Panc1 (cell line): ENCODE results near the genes BRSK2, KRTAP5-1 and ASCL2.

GRCh38 chr11:1389817-1390370 lies at the start of gene BRSK2:
BRSK2 (plus strand) TSS chr11:1389934.
- RRBS, 2 experiments = 4 to 8% methylated on average over 28 of the region's 100 CpGs

DNA sequence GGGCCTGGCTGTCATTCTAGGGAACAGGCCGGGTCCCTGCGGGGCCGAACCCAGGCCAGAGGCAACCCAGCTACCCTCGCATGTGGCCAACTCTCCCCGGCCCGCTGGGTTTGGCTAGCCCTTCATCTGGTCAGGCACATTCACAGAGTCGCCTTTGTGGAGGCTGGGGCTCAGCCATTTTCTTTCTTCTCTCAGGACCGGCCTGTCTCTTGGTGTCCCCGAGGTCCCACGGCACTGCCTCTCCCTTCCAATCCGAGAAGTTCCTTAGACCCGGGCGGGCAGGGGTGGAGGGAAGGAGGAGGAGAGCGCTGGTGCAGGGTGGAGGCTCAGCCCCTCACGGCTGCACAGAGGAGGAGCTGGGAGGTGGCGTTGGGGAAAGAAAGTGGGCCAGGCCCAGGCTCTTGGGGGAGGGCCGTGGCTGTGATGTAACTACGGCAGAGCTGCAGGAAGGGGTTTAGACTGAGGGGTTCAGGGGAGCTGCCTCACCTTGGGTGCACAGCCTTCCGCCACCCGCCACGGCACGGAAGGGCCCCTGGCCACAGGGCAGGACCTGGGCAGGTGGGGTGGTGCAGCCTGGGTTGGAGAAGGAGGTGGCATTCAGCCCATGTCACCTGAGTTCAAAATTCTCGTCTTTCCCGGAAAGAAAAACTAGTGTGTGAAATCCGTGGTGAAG lies 1.5 kb downstream of the BRSK2 start:
- RRBS, 2 experiments = 19 to 31% methylated on average over 11 of the region's 25 CpGs

GRCh38 chr11:1471292-1471827 lies 15.2 kb downstream of the MOB2 start:
- RRBS, 2 experiments = no CpG with 5 or more reads among the region's 24 CpGs

GRCh38 chr11:1518902-1519720 lies 32.5 kb upstream of the MOB2 start:
- RRBS, 2 experiments = no CpG with 5 or more reads among the region's 19 CpGs

DNA sequence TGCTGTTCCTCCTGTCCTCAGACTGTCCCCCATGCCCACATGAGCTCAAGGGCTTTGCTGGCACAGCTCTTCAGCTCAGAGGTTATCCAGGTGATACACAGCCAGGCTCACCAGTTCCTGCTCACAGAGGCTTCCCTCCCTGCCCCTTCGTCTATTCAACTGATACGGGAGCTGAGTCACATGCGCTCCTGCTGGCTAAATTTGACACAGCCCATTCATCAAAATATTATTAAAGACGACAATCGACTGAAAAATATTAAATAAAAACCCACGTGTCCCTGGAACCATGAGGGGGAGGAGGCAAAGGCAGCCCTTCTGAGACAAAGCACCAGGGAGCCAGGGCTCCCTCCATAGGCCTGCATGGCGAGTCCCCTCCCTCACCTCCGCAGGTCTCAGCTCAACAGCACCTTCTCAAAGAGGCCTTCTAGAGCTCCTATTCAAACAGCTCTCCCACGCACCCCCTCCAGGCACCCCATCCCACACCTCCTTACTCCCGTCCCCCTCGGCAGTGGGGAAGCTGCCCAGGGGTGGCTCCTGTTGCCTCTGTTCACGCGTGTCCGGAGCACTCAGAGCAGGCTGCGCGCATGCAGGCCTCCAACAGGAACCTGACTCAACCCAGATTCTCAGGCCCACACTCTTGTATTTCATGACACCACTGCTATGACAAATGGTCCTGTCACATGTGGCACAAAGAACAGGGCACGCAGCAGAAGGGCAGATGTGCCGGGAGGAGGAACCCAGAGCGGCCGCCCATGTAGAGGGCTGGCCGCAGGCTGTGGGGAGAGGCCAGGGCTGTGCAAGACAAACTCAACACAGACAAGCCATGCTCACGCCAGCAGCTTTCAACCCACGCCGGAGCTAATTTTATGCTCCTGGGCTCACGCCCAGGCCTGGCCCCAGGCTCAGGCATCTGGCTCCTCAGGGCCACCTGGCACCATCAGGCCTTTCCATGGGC lies 40.3 kb downstream of the DUSP8 start:
- RRBS, 2 experiments = 100% methylated on average over 3 of the region's 25 CpGs; no CpG with 5 or more reads in 1 of the 2 experiments

GRCh38 chr11:1570082-1570543 lies 2.0 kb downstream of the DUSP8 start:
- RRBS, 2 experiments = 65 to 68% methylated on average over 4 to 6 of the region's 11 CpGs

GRCh38 chr11:1585262-1585532 lies at the start of gene KRTAP5-1:
KRTAP5-1 (minus strand) TSS chr11:1585283.
- RRBS, 2 experiments = no CpG with 5 or more reads among the region's 1 CpG

DNA sequence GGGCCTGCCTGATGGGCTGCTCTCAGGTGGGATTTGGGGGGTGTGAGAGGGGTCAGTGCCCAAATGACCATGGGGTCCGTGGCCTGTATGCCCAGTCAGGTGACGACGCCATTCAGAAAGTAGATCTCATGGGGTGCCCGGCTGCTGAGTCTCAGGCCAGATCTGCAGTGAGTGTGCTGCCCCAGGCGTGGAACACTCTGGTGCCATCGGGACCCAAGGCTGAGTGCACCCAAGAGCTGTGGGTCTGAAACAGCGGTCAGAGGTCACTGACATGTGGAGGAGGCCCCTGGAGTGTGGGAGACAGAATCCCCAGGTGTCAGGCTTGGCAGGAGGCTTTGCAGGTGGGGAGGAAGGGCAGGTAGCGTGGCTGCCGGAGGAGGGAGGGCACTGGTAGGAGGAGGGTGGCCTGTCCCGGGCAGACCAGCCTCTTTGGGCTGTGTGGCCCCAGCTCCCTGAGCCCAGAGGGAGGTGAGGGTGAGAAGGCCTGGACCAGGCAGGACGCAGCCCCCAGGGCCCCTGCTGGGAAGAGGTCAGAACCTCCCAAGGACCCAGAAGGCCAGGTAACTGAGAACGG lies 31.7 kb upstream of the KRTAP5-6 start:
- RRBS, 2 experiments = no CpG with 5 or more reads among the region's 12 CpGs

- RRBS, 2 experiments = no CpG with 5 or more reads among the region's 6 CpGs
These were observed 23.2 kb upstream of the KRTAP5-6 start for GRCh38 chr11:1673715-1674182.

DNA sequence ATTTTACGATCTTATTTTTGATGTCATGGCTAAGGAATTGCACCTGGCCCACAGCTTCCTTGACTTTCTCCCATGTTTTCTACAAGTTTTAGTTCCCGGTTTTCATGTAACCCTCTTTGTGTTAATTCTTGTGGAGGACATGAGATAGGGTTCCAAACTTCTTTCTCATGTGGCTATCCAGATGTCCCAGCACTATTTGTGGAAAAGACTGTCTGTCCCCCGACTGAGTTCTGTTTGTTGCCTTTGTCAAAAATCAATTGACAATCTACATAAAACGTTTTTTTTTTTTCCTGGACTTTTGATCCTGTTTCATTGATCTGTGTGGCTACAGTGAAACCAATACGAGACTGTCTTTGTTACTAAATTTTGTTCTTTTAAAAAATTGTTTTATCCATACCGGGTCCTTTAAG lies 21.1 kb upstream of the KRTAP5-6 start:
- RRBS, 2 experiments = no CpG with 5 or more reads among the region's 6 CpGs

GRCh38 chr11:1748941-1749598 lies 1.3 kb downstream of the IFITM10 start:
- RRBS, 2 experiments = 8 to 17% methylated on average over 18 of the region's 64 CpGs

DNA sequence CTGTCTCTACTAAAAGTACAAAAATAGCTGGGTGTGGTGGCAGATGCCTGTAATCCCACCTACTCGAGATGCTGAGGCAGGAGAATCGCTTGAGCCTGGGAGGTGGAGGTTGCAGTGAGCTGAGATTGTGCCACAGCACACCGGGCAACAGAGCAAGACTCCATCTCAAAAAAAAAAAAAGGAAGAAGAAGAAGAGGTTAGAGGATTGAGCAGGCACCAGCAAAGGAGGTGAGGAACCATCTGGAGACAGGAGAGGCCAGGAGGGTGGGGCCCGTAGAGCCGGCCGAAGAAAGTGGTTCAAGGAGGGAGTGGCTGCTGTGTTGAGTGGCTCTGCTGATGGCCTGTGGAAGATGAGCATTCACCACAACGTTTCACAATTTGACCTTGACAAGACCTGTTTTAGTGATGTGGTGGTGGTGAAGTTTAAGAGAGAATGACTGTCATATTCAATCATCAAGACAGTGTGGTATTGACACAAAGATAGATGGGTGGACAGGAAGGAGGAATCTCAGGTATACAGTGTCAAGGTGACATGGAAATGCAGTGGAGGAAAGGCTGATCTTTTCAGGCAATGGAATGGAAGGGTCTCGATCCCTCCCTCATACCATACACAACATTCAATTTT lies 6.8 kb upstream of the CTSD start:
- RRBS, 2 experiments = no CpG with 5 or more reads among the region's 8 CpGs

GRCh38 chr11:1830015-1830578 lies 4.7 kb upstream of the SYT8 start:
- RRBS, 2 experiments = 42% methylated on average over 2 of the region's 14 CpGs; no CpG with 5 or more reads in 1 of the 2 experiments

DNA sequence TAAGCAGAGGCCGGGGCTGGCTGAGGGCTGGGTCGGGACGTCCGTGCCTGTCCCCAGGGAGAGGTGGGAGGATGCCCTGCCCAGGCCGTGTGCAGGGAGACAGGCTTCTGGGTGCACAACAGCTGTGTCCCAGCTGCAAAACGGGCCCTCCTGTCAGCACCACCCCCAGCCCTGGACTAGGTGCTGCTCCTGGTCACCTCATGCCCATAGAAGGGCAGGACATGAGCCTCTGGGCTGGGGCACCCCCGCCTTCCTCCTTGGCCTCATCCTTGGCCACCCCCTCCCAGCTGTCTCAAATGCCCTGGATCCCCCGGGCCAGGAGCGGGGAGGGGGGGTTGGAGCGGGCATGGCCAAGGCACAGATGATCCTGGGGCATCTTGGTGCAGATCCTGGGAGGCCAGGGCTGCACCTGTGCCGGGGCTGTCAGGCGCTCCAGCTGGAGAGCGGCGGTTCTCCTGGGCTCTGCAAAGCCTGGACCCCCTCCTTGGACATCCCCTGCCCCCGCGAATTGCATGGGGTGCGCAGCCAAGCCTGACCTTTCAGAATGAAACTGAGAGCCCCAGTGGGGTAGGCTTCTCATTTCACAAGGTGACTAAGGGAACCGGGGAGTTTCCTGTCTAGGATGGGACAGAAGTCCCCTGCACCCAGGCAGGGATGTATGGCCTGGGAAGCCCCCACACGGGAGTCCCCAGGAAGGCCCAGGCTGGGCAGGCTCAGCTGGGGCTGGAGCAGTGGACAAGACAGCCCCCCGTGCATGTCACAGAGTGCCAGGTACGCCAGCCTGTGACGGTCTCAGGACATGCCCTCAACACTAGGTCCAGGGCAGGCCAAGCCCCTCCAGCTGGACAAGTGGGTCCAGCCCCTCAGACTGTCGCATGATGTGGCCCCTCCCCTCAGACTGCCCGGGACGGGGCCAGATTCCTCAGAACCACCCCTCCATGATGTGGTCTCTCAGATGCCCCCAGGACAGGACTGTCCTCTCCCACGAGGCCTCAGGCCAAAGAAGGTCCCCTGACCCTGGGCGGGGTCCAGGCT lies 2.0 kb downstream of the LSP1 start:
- RRBS, 2 experiments = 55 to 67% methylated on average over 3 to 4 of the region's 27 CpGs

DNA sequence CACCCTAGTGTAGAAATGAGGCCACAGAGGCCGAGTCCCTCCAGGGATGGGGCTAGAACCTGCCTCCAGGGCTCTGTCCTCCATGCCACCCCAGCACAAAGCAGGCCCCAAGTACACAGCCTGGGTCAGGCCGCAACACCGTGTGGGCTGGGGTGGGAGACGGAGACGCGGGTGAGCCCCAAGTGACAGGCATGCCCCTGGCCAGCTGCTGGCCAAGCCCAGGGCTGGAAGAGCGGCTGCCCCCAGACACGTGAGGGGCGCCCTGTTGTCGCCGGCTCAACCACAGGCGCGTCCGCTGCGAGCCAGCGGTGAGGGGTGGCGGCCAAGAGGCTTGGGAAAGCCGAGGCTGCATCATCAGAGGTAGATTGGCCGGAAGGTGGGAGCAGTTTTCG lies 911 bp downstream of the PRR33 start:
- RRBS, 2 experiments = 78 to 91% methylated on average over 9 of the region's 20 CpGs

DNA sequence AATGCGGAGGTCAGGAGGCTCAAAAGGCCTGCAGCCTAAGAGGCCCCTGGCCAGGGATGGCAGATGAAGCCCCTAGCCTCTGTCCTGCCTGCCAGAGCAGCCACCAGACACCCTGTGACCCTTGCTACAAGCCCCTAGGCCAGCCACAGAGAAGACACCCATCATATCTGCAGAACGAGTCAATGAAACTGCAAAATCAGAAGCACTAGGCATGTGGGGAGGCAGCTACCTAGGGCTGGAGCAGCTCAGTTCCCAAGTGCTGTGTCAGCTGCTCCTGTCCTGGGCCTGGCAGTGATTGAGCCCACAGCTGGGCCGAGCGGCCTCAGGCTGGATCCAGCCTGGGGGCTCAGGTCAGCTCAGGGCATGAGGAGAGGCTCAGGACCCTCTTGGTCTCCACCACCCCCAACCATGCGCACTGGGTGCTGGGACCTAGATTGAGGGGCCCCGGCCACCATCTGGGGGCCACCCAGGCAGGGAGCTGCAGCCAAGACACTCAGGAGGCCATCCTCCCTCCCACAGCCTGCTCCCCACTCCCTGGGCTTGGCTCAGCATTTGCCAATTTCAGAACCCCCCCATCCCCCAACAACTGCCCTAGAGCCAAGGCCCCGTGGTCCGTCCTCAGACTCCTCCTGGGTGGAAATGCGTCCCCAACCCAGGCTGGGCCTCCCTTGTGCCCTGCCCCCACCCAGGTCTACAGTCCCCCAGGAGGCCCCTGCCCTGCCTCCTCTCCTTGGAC lies 2.5 kb upstream of the TNNT3 start:
- RRBS, 2 experiments = no CpG with 5 or more reads among the region's 9 CpGs

DNA sequence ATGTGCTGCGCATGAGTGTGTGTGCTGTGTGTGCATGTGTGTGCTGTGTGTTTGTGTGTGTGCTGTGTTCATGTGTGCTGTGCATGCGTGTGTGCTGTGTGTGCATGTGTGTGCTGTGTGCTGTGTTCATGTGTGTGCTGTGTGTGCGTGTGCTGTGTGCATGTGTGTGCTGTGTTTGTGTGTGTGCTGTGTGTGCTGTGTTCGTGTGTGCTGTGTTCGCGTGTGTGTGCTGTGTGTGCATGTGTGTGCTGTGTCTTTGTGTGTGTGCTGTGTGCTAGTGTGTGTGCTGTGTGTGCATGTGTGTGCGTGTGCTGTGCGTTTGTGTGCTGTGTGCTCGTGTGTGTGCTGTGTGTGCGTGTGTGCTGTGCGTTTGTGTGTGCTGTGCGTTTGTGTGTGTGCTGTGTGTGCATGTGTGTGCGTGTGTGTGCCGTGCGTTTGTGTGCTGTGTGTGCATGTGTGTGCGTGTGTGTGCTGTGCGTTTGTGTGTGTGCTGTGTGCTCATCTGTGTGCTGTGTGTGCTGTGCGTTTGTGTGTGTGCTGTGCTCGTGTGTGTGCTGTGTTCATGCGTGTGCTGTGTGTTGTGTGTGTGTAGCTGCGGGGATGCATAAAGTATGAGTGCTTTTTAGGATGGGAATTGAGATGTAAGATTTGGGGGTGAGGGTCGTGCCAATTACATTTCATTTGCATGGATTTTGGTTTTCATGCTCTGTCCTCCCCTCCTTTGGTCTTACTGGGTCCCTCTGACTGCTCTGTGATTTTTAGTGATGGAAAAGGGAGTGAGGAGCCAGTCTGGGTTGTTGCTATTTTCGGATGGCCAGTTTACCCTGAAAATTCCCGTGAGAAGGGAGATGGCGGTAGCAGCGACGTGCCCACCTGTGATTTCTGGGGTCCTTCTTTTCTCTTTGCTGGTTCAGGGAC lies 7.4 kb downstream of the IGF2 start:
- RRBS, 2 experiments = no CpG with 5 or more reads among the region's 27 CpGs

GRCh38 chr11:2137584-2138076 lies 1.6 kb downstream of the IGF2 start:
- RRBS, 2 experiments = 2 to 10% methylated on average over 11 of the region's 41 CpGs

DNA sequence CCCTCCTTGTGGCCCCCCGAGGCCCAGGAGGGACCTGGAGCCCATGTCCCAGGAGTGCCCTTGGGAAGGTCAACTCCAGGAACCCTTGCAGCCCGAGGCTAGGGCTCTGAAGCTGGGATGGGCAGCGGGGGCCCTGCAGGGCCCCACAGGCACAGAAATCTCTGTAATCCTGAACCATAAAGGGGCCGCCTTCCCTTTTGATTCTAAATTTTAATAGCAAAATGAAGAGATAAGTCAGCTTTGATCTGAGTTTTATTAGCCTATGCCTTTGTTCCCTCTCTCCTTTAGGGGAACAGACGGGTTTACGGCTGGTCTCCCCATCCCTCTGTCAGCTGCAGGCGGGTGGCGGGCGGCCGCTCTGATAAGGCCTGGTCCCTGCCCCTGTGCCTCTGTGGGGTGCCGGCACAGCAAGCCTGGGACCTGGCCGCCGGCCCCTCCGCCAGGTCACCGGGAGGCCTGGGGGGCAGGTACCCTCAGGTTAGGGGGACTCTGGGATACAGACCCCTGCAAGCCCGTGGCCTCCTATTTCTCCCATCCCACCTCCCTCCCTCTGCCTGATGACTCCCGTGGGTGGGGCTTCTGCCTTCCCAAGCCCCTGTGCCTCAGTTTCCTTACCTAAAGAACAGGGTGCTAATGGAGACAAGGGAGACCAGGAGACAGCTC lies 31.7 kb upstream of the TH start:
- RRBS, 2 experiments = no CpG with 5 or more reads among the region's 17 CpGs

DNA sequence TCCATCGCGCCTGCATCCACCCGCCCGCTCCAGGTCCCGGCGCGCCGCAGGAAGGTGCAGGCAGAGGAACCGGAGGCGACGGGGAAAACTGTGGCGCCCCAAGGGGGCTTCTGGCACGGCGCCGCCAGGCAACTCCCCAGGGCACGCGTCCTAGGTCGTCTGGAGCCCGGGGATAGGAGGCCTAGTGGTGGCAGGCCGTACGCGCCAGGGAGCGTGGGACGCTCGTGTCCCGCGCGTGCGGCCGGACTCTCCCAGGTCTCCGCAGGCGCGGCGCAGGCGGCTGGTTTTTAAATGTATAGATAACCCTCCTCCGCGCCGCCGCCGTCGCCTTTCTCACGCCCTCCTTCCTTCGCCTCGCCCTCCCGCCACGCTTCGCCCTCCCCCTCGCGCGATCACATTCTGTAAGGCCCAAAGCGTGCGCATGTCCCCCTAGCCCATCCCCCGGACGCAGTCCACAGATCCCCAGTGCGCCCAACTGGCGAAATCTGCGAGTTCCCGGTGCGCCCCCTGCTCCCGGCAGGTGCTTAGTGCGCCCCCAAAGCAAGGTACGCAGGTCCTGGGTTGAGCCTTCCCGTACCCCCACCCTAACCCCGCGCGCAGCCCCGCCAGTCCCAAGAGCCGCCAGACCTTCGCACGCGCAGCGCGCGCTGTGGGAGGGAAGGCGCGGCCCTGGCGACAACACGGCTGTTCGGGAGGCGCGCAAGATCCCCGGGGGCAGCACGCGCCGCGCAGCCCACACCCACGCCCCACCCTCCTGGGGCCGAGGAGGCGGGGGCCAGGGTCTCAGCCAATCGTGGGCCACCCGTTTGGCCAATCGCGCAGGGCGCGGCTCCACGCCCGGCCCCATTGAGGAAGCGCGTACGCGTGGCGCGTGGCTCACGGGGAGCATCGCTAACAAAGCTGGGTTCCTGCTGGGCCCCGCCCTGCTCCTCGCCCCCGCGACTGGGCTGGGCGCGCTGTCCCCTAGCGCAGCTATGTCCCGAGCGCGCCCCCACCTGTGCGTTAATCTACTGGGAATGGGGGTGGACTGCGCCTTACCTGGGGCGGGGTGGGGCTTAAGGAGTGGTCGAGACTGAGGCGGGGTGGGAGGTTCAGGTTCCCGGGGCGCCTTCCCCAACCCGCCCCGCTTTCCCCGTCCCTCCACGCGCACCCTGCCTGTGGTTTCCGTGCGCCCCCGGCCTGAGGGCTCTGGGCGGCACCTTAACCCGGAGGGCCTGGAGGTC lies at the start of gene ASCL2:
TSS of gene ASCL2 (minus strand) at position 261 of the 1,223 bp plus-strand sequence.
- RRBS, 2 experiments = 92% methylated on average over 39 of the region's 132 CpGs